Breast epithelium (tissue), 2 donors: ENCODE results near the gene KCTD14.

DNA sequence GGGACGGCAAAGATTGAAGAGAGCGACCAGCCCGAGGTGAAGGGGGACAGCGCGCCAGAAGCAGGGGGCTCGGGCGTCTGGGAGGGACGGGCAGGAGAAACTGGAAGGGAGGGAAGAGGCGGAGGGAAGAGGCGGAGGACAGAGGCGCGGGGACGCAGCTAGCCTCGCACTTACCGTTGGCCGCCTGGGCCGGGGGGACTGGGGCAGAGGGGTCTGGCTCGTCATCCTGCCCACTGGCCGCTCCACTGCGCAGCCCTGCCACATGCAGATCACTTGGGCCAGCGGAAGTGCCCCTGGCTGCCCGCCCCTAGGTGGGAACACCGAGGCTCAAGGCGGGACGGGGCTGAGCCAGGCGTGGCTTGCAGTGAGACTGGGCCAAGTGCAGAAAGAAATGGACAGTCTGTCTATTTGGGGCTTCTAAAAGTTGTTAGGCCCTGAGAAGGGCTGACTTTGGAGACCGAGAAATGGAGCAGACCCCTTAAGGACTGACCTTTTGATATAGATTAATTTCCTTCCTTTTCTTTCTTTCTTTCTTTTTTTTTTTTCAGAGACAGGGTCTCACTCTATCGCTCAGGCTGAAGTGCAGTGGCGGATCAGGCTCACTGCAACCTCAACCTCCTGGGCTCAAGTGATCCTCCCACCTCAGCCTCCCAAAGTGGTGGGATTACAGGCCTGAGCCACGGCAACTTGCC lies at the start of gene KCTD14:
TSS of gene KCTD14 (minus strand) at position 291 of the 692 bp plus-strand sequence.
- PRO-cap = bidirectional peak, plus-strand start at position 355 of the sequence, minus-strand start at position 247 of the sequence
- RAMPAGE, long total RNA, 2 experiments = start-site peak on the minus strand in 1 of 2 experiments, centred at position 292 of the sequence, 33 reads per replicate

GRCh38 chr11:78078853-78079526 lies 672 bp downstream of the NDUFC2 start:
- PRO-cap = no peak
- RAMPAGE, long total RNA, 2 experiments = no peak in any of the 2 experiments

DNA sequence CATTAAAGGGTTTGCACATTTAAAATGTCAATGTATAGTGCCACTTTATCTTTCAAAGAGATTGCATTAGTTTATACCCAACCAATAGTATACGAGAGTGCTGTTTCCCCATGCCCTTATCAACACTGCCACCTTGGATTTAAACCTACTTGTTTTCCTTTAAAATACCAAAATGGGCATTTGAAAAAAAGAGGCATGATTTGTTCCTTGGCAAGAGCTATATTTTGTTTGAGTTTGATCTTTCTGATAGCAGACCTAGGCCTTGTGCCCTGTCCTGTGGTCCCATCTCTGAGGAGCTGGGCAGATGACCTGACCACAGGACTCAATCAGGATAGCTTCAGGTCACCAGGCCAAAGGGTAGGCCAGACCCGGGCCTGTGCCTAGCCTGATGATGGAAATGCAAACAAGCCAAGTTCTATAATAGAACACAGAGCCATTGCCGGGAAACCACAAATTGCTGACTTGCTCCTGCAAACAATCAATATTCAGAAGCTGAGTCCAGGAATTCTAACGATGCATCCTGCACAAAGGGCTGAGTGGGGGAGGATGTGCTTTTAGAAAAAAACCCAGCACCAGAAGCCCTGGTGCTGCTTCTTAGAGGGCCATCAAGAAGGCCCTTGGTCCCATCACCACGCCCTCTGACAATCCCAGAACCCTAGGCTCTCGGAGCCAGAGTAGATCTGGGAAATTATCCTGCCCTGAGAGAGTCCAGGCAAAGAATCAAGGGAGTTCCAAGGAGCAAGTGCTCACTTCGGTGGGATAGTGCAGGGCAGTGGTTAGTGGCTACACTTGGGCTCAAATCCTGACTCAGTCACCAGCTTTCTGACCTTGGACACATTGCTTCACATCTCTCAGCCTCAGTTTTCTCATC lies 17.0 kb upstream of the ALG8 start:
- PRO-cap = no peak
- RAMPAGE, long total RNA, 2 experiments = no peak in any of the 2 experiments

- PRO-cap = no peak
- RAMPAGE, long total RNA, 2 experiments = no peak in any of the 2 experiments
Measured at GRCh38 chr11:78202646-78203073, 13.9 kb downstream of the USP35 start.

DNA sequence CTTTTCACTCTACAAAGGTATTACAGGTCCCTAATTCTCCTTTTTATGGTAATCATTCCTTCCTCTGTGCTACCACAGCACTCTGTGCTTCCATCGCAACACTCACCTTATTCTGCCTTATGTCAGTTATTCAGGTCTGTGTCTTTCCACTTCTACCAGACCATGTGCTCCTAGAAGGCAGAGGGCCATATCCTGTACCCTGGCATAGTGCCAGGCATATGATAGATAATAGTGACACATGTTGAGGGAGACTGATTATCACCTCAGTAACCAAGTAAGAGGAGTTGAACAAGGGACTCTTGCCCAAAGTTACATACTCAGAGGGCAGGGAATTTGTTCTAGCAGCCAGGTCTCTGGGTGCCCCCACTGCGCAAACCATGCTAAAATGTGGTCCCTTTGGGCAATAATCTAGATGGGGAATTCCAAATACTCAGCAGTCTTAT lies 41.7 kb downstream of the USP35 start:
- PRO-cap = no peak
- RAMPAGE, long total RNA, 2 experiments = no peak in any of the 2 experiments

GRCh38 chr11:78283717-78284841 lies 95.4 kb downstream of the USP35 start:
- PRO-cap = no peak
- RAMPAGE, long total RNA, 2 experiments = no peak in any of the 2 experiments

DNA sequence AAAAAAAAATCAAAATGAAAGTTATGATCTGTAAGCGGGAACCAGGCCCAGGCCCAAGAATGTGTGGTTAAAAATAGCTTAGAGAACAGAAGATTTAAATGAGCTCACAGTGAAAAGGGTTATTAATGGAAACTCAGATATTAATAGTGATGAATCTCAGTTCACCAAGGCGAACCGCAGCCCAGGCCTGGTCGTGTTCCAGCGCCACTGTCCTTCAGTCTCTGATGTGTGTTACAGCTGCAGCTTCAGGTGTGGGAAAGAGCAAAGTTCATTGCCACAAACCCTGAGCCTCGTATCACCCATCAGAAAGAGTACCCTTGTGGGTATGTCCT lies 107.1 kb downstream of the GAB2 start:
- PRO-cap = no peak
- RAMPAGE, long total RNA, 2 experiments = no peak in any of the 2 experiments

DNA sequence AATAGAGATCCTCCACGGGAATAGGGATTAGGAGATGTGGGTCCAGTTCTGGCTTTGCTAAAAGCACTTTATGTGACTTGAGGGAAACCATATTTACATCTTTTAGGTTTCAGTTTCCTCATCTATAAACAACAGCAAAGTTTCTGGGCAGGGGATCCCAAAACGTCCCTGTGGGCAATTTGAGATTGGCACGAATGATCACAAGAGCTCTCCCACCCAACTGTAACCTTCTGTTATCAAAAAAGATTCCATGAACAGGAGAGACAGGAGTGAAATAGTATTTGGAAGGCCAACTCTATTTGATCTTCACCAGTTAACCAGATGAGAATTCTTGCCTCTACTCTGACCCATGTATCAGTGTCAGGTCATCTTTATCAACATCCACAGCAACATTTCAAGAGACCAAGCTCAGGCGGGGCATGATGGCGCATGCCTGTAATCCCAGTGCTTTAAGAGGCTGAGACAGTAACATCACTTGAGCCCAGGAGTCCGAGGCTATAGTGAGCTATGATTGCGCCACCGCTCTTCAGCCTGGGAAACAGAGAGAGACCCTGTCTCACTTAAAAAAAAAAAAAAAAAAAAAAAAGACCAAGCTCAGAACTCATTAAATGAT lies 62.4 kb downstream of the GAB2 start:
- PRO-cap = no peak
- RAMPAGE, long total RNA, 2 experiments = no peak in any of the 2 experiments

DNA sequence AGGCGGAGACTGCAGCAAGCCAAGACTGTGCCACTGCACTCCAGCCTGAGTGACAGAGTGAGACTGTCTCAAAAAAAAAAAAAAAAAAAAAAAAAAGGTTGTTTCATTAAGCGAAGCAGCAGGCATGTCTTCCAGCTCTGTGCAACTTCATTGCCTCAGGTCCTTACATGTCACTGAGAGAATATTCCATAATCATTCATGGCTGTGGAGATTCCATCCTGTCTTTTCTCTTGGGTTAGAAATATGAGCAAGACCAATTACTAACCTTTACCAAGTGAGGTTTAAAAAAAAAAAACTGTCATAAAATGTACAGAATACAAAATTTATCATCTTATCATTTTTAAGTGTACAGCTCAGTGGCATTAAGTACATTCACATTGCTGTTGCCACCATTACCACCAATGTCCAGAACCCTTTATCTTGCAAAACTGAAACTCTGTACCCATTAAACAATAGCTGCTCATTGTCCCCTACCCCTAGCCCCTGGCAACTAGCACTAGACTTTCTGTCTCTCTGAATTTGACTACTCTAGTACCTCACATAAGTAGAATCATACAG lies 16.7 kb downstream of the GAB2 start:
- PRO-cap = no peak
- RAMPAGE, long total RNA, 2 experiments = no peak in any of the 2 experiments

- PRO-cap = no peak
- RAMPAGE, long total RNA, 2 experiments = no peak in any of the 2 experiments
Measured at GRCh38 chr11:78416154-78416808, 1.3 kb downstream of the GAB2 start.

DNA sequence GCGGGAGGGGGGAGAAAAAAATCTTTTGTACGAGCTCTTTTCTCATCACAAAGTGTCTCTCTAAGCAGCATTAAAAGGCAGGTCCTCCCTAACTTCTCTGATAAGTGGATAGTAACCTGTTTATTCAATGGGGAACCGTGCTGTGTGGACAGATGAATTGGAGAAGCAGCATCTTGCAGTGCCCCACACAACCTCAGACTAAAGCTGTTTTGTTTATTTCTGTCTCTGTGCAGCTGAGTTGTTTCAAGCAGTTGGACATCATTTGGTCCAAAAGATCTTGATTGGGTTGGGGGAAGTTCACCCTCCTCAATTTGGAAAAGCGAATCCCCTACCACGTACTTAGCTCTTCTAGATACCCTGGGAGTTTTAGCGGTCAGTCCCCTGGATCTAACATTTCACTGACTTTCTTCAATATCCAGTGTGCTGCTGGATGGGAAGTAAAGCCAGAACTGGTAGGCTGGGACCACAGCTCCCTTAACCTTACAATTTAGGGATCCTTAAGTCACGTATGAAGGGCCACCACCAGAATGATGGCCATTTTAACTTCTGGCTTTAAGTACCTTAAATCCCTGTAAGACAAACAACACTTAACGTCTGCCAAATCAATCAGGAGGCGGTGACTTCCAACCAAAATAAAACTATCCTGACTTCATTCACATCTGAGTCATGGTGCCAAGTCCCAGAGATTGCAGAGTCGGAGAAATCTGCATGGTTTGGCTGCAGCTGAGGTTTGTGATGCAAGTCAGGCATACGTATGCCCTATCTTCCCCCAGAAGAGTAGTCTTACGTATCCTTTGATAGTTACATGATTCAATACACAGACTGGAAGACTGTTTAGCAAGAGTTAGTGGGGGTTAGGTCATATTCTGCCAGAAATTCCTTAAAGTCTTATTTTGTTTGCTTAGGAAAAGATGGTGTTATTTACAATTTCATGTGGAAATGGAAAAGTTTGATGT lies 1.5 kb upstream of the GAB2 start:
- PRO-cap = no peak
- RAMPAGE, long total RNA, 2 experiments = no peak in any of the 2 experiments

- PRO-cap = no peak
- RAMPAGE, long total RNA, 2 experiments = no peak in any of the 2 experiments
Measured at GRCh38 chr11:78429519-78430149, 12.0 kb upstream of the GAB2 start.

DNA sequence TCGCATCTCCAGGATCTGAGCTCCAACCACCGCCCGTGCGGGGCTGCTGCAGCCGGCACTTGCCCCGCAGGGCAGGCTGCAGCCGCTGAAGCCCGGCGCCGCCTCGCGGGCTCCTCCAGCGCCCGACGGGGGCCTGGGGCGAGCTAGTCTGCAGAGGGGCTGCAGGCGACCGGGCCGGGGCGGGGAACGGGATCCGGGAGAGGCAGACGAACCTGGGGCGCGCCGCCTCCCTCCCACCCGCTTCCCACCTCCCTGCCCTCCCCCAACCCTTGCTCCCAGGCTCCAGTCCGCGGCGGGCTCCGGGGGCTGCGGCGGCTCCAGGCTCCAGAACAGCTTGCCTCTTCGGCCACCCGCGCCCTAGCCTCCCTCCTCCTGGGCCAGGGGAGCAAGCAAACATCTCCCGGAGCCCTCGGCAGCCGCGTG lies 841 bp downstream of the TENM4 start:
- PRO-cap = no peak
- RAMPAGE, long total RNA, 2 experiments = no peak in any of the 2 experiments

DNA sequence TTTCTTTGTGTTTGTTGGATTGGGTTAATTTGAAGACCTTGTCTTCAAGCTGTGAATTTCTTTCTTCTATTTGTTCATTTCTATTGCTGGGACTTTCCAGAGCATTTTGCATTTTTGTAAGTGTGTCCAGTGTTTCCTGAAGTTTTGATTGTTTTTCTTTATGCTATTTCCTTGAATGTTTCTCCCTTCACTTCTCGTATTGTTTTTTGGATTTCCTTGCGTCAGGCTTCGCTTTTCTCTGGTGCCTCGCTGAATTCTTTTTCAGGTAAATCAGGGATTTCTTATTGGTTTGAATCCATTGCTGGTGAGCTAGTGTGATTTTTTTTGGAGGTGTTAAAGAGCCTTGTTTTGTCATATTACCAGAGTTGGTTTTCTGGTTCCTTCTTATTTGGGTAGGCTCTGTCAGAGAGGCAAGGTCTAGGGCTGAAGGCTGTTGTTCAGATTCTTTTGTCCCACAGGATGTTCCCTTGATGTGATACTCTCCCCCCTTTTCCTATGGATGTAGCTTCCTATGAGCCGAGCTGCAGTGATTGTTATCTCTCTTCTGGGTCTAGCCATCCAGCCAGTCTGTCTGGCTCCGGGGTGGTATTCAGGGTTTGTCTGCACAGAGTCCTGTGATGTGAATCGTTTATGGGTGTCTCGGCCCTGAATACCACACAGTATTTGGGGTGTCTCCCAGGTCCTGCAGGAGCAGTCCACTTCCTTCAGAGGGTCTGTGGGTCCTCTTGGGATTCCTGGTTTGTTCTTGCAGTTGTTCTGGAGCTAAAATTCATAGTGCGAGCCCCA lies 21.1 kb downstream of the DDIAS start:
- PRO-cap = no peak
- RAMPAGE, long total RNA, 2 experiments = no peak in any of the 2 experiments

- PRO-cap = no peak
- RAMPAGE, long total RNA, 2 experiments = no peak in any of the 2 experiments
Measured at GRCh38 chr11:83195038-83195572, 1.6 kb downstream of the ANKRD42 start.

DNA sequence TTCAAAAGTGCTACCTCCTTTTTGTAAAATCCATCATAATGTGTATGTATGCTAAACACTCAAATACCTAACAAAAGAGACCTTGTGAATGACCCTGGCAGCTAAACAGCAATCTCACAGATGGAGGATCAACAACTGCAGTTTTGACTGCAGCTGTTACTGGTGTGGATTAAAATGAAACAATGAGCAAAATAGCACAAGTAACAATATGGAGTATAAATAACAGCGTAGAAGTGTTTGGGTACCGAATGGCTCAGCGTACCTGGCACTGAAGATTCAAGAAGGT lies 1.4 kb downstream of the CCDC90B start:
- PRO-cap = no peak
- RAMPAGE, long total RNA, 2 experiments = no peak in any of the 2 experiments

- PRO-cap = no peak
- RAMPAGE, long total RNA, 2 experiments = no peak in any of the 2 experiments
Measured at GRCh38 chr11:83680882-83681352, 394.8 kb upstream of the CCDC90B start.

GRCh38 chr11:83691313-83691940 lies 405.3 kb upstream of the CCDC90B start:
- PRO-cap = no peak
- RAMPAGE, long total RNA, 2 experiments = no peak in any of the 2 experiments

DNA sequence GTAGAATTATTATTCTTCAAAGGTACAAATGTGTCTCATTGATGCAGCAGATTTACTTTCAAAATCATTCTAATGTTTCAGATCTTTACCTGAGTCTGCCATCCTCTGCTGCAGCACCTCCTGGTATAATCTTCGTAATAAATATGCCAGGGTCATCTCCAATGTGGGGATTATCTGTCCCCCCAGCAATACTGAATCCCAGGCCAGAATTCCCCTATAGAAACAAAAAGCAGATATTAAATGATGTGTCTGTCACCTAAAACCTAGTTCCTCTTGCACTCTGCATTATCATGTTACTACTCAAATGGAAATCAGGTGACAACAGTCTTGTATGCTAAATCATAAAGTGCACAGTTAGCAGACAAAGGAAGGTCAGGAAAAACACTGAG lies 812.7 kb upstream of the CCDC90B start:
- PRO-cap = no peak
- RAMPAGE, long total RNA, 2 experiments = no peak in any of the 2 experiments

GRCh38 chr11:84307796-84308241 lies 1021.7 kb upstream of the CCDC90B start:
- PRO-cap = no peak
- RAMPAGE, long total RNA, 2 experiments = no peak in any of the 2 experiments